ENCODE measurements around a stretch of chr16.

- PRO-cap: no peak
Observed at GRCh38 chr16:22194688-22195111, 11.4 kb upstream of the EEF2K start.

DNA sequence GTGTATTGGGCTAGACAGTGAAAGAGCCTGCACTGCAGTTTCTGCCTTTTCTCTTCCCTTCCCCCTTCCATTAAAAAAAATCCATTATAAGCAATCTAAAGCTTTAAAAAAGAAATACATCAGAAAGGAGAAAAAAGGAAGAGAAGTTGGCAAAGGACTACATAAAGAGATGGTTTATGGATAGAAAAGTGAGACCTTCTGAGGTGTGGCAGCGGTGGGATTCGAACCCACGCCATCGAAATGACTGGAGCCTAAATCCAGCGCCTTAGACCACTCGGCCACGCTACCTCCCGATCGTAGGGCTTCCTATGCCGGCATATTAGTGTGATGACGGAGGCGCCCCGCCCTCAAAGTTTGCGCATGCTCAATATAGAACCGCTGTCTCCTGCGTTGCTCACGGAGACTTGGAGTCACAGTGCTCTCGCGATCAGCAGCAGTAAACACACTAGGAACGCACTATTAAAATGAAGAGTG lies 10.5 kb upstream of the EEF2K start:
- PRO-cap: bidirectional peak, plus-strand start at position 413 of the sequence, minus-strand start at position 292 of the sequence

DNA sequence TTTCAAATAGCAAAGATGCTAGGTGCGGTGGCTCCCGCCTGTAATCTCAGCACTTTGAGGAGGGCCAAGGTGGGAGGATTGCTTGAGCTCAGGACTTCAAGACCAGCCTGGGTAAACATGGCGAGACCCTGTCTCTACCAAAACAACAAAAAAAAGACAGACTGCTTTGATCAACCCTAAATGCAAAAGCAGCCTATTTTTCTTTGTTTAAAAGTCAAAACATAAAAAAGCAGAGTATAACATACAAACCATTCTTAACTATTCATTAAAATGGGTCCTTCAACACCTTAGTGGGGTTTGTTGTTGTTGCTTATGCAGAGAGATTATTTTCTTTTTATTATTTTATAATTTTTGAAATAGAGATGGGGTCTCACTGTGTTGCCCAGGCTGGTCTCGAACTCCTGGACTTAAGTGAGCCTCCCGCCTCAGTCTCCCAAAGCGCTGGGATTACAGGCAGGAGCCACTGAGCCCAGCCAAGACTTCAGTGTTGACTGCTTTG lies 11.6 kb upstream of the POLR3E start:
- PRO-cap: no peak

DNA sequence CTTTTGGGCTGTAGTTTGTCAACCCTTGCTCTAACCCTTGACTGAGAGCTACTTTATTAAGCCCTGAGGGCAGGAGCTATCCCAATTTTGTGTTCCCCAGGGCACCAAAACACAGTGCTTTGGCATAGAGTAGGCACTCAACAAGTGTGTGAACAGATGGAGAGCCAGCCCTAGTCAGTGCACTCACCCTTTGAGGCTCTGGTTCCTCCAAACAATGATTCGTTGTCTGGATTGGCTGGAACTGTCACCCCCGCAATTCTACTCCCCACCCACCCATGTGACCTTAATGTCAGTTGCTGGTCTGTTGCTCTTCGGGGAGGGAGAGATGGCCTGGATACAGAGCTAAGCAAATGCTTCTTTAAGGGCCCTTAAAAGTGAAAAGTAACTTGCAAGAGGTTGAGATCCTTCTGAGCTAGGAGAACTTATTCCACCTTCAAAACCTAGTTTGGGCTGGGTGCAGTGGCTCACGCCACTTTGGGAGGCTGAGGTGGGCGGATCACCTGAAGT lies 10.5 kb upstream of the POLR3E start:
- PRO-cap: no peak

DNA sequence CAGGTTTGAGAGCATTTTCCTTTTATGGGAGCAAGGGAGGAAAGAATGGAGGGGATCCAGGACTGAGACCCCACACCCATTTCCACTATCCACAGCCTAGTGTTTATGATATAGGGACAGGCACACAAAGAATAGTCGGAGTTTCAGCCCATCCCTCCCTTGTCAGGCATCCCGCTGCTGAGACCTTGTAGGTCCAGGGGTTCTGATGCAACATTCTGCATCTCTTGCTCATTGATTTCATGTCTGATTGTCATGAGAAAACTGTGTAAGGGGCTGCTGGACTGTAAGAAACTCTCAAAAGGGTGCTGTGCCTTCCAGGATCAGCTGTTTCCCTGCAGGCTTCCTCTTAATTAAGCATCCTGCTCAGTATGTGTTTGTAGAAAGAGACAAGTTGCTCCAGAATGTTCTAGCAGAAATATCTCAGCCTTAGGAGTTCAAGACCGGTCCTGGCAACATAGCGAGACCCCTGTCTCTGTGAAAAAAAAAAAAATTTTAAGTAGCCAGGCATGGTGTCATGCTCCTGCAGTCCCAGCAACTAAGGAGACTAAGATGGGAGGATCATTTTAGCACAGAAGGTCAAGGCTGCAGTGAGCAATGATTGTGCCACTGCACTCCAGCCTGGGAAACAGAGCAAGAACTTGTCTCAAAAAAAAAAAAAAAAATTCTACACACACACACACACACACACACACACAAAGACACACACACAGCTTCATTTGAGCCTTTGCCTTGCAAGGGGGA lies 5.2 kb upstream of the POLR3E start:
- PRO-cap: bidirectional peak, plus-strand start at position 297 of the sequence, minus-strand start at position 107 of the sequence

GRCh38 chr16:22323604-22324268 lies 26.5 kb downstream of the POLR3E start:
- PRO-cap: no peak

- PRO-cap: no peak
Observed at GRCh38 chr16:22324300-22325086, 27.3 kb downstream of the POLR3E start.

DNA sequence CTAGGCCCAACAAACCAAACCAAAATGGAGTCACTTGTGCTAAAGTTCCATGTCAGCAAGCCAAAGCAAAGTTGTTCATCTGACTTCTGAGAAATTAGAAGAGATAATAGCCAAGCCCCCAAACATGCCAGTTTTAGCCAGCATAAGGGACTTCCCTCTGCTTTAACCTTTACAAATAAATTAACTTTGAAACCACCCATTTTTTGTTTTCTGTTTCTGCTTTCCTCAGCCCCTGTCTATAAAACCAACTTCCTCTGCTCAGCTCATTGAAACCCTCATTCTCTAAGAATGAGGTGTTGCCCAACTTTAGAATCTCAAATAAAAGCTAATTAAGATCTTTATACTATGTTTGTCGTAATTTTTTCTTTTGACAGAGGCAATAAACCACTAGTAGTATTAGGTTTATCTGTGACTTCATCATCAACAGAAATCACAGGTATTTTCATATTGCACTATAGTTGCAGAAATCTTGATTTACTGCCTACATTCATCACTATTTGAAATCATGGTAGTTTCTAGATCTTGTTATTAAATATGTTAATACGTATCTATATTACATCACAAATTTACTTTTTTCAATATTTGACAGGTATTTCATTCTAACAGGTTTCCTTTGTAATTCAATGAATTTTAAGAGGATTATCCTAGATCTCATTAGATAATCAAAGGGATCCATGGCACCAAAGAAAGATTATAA lies 18.7 kb downstream of the CDR2 start:
- PRO-cap: no peak

- PRO-cap: no peak
Observed at GRCh38 chr16:22372997-22373632, 1.3 kb downstream of the CDR2 start.

DNA sequence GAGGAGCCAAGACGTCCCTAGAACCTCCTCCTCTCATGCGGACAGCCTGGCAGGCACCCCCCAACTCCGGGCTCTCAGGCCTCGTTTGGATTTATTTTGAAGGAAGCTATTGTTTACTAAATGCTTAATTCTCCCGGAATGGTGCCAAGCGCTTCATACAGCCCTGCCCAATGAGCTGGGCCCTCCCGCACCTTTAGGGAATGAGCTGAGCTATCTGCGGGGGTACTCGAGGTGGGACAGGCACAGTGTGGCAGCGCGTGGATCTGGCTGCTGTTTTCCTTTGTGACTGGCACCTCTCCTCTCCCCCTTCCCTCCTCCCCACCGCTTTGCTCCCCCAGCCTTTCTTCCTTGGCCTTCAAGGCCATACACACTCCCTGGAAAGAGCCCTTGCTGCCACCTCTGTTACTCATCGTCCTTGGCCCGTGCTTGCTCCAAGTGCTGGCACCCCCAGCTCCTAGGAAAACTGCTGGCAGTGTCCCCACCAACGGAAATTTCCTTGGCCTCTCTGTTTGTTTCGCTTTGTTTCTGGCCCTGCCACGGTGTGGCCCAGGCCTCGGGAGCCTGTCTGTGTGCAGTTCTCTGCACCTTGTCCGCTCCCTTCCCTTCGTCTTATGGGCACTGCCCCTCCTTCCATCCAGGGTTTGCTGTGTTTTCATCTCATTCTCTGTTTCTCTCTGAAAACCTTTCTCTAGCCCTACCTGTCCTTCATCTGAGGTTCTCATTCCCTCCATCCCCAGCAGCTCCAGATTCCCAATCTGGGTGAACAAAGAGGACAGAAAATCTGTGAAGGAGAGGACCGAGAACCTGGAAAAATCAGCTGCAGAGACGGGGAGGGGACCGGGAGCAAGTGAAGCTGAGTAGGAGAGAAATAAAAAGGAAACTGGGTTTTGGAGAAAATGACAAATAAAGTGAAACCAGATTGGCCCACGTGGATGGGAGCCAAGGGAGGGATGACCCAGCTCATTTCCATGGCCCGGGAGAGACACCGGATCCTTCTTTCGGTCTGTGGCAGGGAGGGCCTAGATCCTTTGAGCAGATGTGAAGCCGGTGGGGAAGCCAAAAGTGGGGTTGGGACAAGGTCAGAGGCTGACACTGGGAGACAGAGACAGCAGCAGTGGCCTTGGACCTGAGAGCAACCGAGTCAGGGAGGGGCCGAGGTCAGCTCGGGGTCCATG lies 50.2 kb upstream of the CDR2 start:
- PRO-cap: no peak

- PRO-cap: bidirectional peak, plus-strand start at chr16:22437028, minus-strand start at chr16:22436981
Observed at GRCh38 chr16:22436795-22437774, 62.7 kb upstream of the CDR2 start.

DNA sequence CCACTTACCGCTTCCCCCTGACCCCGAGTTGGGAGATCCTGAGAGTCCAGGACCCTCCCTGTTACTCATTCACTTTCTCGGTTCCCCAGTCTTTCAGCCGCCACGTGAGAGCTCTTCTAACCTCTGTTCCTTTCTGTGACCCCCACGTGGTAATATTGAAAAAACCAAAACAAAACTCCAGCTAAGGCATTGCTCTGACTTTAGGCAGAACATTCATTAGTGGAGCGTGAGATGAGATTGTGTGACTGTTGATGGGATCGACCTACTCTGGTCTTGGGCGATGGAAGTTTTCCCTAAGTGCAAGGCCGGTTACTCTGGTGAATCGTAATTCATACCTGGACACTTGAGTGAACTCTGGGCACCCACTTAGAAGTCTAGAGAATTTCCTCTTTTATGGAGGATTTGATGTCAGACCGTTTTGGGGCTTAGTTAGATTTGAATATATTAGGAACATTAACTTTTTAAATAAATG lies 63.4 kb upstream of the CDR2 start:
- PRO-cap: unidirectional peak, minus-strand start at position 67 of the sequence

DNA sequence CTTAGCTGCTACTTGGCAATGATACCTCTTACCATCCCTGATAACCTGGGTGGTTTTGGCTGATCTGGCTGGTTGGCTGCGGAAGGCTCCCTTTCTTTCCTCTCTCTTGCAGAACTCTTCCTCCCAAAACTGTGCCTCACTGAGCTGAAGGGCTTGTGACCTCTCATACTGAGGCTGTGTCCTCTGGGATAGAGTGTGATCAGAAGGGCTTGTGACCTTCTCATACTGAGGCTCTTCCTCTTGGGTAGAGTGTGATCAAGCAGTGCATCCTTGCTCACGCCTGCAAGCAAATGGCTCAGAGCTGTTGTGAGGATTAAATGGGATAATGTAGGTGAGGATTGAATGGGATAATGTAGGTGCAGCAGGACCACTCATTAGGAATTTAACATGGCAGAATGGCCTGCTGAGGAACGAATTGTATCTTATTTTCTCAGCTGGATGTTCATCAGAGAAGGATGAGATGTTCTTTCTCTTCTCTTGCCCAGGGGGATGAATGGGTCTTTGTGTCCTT lies 130.2 kb upstream of the HS3ST2 start:
- PRO-cap: no peak

DNA sequence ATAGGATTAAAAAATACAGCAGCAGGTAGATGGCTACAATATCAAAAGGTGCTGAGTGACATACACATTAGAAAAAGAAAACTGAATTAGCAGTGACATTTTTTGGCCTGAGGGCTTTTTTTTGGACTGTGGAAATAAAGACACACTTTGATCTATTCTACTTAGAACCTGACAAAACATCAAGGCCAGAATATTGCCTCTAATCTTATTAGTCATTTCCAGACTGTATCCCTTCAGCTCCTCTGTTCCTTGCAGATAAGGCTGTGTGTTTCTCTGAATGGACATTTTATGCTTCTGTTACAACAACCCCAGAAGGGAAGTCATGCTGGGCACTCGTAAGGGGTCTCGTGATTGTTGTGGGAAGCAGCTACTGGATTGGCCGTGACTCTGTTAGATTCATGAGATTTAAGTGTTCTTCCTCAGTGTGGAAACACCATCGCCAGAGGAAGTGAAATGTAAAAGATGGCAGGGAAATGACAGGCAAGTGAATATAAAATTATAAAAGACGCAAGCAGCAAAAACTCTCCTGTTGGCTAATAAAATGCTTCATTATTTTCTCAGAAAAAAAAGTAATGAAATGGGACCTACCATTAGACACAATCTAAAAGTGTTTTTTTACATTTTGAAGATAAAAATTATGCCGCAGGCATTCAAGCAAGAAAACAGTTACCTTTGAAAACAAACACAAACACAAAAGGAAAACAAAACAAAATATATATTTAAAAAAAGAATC lies 31.6 kb upstream of the HS3ST2 start:
- PRO-cap: no peak

DNA sequence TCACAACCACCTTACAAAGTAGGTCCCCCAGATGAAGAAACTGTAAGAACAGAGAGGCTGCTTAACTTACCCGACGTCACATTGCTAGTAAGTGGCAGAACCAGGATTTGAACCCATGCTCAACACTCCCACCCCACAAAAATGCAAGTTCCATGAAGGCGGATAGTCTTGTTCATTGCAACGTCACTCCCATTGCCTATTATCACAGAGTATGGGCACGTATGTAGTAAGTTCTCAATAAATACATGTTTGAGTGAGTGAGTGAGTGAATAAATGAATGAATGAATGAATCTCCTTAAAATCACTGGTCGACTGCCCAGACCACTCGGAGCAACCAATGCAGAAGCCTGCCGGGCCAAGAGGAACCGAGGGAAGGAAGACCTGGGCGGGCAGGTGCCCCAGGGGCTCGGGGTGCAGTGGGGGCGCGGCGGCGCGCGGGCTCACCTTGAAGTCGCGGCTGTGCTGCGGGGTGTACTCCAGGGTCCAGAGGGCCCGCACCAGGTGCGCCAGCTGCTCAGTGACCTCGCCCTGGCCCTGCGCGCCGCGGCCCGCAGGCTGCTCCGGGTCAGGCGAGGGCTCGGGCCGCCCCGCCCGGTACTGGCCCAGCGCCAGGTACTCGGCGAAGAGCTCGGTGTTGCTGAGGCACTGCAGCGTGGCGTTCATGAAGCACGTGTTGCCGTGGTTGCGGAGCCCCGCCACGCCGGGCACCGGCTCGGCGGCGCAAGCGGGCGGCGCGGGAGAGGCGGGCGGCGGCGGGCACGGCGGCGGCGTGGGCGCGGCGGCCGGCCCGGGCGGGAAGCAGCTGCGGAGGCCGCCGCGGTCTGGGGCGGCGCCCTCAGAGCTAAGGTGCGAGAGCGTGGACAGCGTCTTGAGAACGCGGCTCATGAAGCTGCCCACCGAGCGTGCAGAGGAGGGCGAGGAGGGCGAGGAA lies 793 bp downstream of the USP31 start:
- PRO-cap: unidirectional peak, plus-strand start at position 319 of the sequence; bidirectional peak, plus-strand start at position 838 of the sequence, minus-strand start at position 663 of the sequence

GRCh38 chr16:23393127-23393515 lies 59.9 kb downstream of the COG7 start:
- PRO-cap: no peak

- PRO-cap: no peak
Observed at GRCh38 chr16:23420355-23421317, 32.4 kb downstream of the COG7 start.

DNA sequence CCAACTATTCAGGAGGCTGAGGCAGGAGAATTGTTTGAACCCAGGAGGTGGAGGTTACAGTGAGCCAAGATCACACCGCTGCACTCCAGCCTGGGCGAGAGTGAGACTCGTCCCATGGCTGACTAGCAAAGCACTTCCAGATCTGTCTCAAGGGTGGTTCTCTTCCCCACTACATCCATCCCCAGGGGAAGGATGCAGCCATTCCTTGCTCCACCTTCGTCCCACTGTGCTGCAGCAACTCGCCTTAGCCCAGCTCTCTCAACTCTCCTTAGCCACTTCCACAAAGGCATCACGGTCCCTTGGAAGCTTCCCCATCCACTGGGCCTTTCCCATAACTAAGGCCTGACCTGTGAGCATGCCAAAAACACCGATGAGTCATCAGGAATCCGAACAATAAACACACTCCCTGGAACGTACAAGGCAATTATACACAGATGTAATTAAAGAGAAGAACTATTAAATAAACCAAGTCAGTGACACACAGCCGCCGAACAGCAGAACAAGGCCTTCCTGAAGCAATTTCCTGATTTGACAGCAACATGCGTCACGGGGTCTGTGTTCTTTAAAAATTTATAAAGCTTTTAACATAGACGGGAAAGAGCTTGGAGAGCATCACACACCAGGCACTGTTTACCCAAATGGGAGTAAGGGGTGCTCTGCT lies 29.6 kb downstream of the COG7 start:
- PRO-cap: no peak

GRCh38 chr16:23469840-23470450 lies 17.0 kb upstream of the COG7 start:
- PRO-cap: no peak

- PRO-cap: no peak
Observed at GRCh38 chr16:23679638-23680053, 957 bp downstream of the PLK1 start.

Measured in neuron (in vitro differentiated cells).